NCI-H460 (cell line): ENCODE measurements around a stretch of chr12.

RAMPAGE:
- cytosol, long total RNA, result no peak
- long total RNA, result no peak
- nucleus, long total RNA, result no peak
Observed at GRCh38 chr12:109783792-109784334, 49.3 kb downstream of the TRPV4 start.

DNA sequence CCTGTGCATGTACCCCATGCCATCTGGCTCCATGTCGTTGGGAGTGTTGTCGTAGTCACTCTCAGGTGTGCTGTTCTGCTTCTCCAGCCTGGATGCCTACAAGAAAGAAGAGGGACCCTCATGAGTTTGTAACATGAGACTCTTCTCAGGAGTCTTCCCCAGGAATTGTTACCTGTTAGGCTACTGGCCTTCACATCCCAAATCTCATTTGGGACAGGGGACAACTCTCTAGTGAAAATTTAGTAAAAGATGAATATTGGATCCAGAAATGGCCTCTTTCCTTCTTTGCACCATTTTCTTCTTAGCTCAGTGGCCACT is 39.0 kb downstream of the TCHP start:
RAMPAGE:
- cytosol, long total RNA, result no peak
- long total RNA, result no peak
- nucleus, long total RNA, result no peak

GRCh38 chr12:110033721-110034131 is 14.6 kb downstream of the C12orf76 start:
RAMPAGE:
- cytosol, long total RNA, result no peak
- long total RNA, result no peak
- nucleus, long total RNA, result no peak

DNA sequence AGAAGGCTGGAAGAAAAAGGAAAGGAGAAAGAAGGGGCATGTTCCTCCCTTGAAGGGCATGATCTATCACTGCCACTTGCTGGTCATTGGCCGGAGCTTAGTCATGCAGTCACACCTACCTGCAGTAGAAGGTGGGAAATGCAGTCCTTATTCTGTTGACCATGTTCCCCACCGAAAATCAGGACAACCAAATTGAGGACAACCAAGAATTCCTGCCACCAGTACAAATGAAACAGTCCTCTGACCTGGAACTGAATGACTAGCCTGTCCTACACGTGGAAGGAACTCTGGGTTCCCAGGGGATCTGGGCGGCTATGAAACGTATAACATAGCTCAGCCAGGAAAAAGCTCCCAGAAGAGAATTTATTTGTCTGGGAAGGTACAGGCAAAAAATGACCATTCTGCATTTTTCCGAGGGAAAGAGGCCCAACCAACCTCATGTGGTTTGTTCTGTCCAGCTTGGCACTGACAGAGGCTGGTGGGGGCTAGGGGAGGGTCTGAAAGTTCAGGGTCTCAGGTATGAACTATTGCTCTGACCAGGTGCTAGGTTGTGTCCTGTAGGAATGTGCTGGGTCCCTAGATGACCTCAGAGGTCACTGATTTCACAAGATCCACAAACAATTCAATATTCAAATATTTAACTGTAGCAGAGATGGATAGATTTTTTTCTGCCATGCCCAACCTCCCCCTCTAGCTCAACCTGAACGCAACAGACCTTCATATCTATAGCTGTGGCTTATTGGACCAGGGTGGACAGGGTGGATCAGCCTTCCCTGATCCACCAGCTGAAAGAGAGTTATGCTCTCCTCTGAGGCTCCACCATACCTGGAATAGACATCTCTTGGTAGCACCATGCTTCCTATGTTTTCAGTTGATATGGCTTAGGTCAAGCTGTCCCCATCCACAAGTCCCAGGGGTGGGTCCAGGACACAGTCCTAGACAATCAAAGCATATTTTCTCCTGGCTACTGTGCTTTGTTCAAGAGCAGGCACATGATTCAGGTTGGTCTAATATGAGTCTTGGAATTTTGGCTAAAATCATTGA is 33.0 kb upstream of the IFT81 start:
RAMPAGE:
- cytosol, long total RNA, result no peak
- long total RNA, result no peak
- nucleus, long total RNA, result no peak

RAMPAGE:
- cytosol, long total RNA, result no peak
- long total RNA, result no peak
- nucleus, long total RNA, result no peak
Observed at GRCh38 chr12:110111258-110112040, 12.7 kb upstream of the IFT81 start.

DNA sequence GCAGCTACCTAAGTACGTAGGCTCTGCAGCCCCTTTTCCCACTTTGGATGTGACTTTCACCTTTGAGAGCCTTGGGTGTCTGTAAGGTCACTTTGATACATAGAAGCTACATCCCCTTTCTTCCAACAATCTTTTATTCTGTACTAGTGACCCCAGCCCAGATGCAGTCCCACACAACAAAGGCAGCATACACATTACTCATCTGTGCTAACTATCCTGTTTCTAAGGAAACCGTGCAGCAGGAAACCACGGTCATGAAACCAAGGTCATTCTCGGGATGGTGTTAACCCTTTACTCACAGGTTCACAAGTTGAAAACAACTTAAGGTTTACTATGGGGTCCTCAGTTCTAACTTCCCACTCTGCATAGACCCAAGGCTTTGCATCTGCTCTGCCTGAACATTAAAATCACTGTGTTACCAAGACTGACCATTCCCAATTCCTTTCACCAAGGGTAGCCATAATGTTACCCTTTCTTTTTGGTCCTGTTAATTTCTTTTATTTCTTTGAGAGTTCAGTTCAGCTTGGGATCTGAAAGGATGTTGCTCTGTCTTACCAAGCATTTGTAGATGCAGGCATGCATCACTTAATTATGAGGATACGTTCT is 75.5 kb downstream of the IFT81 start:
RAMPAGE:
- cytosol, long total RNA, result no peak
- long total RNA, result no peak
- nucleus, long total RNA, result no peak

DNA sequence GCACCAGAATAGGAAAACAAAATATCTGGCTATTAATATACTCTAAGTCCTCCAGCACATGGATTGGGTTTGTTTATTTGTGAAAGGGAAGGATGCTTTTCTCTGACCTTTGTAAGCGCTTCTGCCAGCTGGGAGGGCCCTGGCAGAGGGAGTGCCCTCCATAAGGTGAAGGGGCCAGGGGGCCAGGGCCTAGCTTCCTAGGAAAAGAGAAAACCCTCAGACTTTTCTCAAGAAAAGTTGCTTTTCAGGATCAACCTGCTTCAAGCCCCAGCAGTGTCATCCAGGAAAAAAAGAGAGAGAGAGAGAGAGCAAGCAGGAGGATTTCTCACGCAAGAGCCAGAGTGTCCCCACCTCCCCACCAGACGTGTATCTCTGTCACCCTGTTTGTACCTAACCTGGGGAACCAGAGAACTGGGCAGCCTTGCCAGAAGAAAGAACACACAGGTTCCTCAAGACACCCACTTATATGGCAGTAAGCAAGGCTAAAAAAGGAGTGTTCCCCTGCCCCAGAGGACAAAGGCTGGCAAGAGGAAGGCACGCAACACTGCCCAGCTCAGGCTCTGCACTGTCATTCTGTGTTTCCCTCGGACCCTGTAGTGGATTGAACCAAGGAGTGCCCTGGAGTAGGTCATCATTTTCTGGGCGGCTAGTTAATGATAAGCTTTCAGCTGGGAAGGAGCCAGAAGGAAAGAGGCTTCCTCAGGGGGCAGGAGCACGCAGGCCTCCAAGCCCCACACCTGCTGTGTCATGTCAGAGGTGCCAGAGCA is 34.0 kb upstream of the ATP2A2 start:
RAMPAGE:
- cytosol, long total RNA, result no peak
- long total RNA, result no peak
- nucleus, long total RNA, result no peak

GRCh38 chr12:110252825-110253068 is 28.3 kb upstream of the ATP2A2 start:
RAMPAGE:
- cytosol, long total RNA, result no peak
- long total RNA, result no peak
- nucleus, long total RNA, result no peak

DNA sequence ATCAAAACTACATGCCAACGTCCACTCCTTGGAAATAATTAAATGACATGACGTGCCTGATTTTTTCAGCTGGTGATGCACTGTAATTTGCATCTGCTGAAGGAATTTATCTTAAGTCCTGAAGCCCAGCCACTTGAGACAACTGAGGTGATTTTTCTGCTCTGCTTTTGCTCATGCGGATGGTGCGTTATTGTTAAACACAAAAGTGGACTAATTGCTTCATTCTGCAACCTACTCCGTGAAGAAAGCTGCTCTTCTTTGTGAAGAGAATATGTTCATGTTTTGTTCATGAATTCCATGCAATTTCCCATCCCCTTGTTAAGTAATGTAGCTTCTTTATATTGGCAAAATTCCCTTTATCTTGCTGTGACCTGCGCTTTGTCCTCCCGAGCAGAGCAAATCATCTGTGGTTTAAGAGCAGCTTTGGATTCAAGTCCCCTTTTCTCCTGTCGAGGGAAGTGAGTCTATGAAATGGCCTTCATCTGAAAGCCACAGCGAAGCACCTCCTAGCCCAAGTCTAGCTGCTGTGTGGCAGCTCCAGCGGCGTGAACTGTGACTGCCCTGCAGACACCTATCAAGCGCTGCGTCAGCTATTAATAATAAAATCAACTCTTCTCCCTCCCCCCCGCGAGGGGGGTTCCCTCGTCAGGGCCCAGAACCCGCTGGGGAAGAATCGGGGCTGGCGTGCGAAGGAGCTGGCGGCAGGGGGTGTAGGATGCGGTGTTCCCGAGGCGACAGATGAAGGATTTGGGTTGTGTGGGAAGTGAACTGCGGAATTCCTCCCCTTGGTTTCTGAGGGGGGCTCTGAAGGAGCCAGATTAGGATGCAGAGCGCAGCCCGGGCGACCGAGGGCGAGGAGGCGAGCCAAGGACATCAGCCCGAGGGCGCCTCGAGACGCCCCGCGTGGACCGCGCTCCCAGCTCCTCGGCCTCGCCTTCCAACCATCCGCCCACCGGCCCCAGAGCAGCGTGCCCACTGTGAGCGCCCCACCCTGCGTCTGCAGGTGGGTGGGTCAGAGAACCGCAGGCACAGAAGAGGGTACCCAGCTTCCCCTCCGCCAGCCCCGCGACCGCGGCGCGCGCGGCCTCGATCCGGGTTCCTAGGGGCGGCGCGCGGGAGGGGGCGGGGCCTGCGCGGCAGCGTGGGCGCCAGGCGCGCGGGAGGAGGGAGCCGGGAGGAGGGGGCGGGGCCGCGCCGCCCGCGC is 683 bp upstream of the ATP2A2 start:
RAMPAGE:
- cytosol, long total RNA, result start-site peak on the minus strand centred at position 1,094 of the sequence, 58 bp wide, 15 and 17 reads in 2 replicates
- long total RNA, result no peak
- nucleus, long total RNA, result no peak

DNA sequence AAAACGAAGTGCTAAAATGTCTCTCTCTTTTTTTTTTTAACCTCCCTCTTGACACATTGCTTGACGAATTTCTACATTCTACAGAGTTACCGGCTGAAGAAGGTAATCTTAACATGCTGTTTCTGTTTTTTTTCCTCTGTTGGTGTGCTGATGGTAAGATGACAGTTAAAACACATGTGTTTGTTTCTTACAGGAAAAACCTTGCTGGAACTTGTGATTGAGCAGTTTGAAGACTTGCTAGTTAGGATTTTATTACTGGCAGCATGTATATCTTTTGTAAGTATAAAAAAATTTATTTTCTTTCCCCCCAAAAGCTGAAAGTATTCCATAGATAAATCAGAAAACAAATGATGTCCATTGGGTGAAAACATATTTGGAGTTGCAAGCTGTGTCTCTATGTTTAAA is 1.5 kb downstream of the ATP2A2 start:
RAMPAGE:
- cytosol, long total RNA, result no peak
- long total RNA, result no peak
- nucleus, long total RNA, result no peak

DNA sequence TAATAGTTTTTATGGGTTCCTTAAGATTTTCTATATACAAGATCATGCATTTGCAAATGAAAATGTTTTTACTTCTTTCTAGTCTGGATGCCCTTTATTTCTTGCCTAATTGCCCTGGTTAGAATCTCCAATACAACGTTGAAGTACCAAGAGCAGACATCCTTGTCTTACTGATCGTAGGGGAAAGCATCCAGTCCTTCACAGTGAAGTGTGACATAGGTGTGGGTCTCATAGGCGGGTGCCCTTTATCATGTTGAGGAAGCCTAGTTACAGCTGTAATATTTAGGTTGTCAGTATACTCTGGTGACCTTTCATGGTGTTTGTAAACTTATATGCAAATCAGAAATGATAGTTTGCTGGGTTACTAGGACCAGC is 27.1 kb downstream of the ATP2A2 start:
RAMPAGE:
- cytosol, long total RNA, result no peak
- long total RNA, result no peak
- nucleus, long total RNA, result no peak

DNA sequence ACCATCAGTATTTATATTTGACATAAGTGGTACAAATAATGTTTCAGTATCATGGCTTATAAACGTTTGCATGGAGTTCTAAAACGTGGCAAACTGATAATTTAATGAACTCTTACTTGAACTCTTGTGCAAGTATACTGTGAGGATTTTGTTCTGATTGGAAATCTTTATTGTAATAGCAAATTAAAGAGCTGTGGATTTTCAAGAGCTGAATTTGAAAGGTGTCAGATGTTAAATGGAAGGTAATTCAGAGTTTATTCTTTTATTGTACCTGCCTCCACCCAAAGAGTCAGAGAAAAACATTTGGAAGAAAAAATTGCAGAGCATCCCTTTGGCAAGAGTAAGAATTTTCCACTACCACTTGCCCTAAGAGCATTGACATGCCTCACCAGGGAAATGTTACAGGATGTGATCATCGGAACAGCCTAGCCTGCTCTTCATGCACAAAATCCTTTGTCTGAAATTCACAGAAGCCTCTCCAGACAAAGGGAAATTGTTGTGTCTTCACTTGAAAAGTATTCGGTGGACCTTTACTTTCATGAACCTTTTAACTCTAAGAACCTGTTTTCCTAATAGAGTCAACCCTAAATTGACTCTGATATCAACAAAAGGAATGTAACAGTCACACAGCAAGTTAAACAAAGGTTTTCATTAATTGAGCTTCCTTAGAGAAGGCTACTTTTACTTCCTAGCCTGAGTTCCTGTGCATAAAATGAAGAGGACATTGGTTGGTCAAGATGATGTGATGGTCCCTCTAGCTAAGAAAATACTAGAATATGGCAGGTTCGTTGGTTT is 36.8 kb downstream of the ATP2A2 start:
RAMPAGE:
- cytosol, long total RNA, result no peak
- long total RNA, result no peak
- nucleus, long total RNA, result no peak

DNA sequence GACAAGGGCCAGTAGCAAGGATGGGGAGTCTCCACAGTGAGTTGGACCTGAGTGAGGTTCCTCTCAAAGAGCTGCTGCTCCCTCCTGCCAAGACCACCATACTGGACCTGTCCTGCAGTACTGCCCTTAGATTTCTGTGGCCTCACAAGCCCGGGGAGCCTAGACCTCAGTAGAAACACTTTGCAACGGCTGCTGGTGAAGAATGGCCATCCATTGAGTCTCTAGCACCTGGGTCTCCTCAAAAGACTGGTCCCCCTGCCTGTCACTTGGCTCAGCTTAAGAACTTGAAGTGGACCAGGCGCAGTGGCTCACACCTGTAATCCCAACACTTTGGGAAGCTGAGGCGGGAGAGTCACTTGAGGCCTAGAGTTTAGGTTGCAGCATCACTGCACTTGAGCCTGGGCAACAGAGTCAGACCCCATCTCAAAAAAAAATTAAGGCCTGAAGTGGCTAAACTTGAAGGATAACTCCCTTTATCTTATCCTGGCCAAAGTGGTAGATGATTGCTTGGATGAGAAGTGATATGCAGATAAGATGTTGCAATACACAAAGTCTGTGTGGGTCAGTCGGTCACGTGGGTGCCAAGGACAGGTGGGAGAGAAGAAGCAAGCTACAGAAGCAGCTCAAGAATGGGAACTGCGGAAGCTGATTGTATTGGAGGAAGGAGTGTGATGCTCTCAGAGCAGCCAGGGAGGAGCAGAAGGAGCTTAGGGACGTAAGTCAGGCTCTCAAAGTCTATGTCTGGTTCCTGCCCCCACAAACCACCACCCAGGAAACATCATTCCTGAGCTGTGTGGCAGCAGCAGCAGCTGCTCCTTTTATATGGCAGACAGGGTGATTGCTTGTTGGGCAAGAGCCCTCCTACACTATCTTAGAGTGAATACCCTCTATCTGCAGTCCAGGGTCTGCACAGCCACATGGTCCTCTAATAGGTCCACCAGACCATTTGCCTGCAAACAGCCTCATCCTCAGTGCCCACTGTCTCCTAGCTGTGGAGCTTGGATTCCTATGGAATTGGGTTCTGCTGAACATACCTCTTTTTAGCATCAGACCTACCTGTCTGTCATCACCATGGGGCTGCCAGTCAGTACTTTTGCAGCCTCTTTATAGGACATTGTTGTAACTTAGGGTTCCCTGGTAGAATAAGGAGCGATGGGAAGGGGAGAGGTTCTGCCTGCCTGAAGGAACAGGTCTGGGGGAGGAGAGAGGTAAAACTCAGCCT is 54.5 kb downstream of the ATP2A2 start:
RAMPAGE:
- cytosol, long total RNA, result no peak
- long total RNA, result no peak
- nucleus, long total RNA, result no peak

GRCh38 chr12:110546594-110547008 is 36.5 kb downstream of the PPTC7 start:
RAMPAGE:
- cytosol, long total RNA, result no peak
- long total RNA, result no peak
- nucleus, long total RNA, result no peak

DNA sequence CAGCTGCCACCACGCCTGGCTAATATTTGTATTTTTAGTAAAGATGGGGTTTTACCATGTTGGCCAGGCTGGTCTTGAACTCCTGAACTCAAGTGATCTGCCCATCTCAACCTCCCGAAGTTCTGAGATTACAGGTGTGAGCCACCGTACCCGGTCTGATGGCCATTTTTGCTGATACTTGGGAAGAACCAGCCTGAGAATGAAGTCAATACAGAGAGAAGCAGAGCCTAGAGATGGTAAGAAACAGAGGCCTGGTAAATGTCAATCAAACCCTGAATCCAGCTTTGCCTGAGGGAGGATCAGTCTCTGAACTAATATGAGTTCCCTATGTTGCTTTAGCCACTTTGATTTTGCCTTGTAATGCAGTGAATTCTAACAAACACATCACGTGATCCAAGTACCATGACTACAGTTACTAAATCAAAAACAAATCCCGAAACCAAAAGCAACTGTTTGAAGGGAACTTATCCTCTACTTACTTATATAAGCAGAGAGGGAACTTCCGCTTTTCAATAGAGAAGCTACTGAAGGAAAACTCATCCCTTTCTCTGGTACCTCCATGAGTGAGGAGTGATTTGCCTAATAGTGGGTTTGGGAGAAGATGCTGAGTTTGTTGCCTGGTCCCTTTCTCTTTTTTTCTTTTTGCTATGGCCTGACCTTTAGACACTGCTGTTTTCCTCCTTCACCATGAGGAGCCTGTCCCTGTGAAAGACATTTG is 7.6 kb upstream of the PPTC7 start:
RAMPAGE:
- cytosol, long total RNA, result no peak
- long total RNA, result no peak
- nucleus, long total RNA, result no peak

RAMPAGE:
- cytosol, long total RNA, result no peak
- long total RNA, result no peak
- nucleus, long total RNA, result no peak
Observed at GRCh38 chr12:110776282-110776945, 33.7 kb upstream of the PPP1CC start.

RAMPAGE:
- cytosol, long total RNA, result no peak
- long total RNA, result no peak
- nucleus, long total RNA, result no peak
Observed at GRCh38 chr12:111034579-111035329, 789 bp downstream of the CUX2 start.

RAMPAGE:
- cytosol, long total RNA, result no peak
- long total RNA, result no peak
- nucleus, long total RNA, result no peak
Observed at GRCh38 chr12:111170445-111171111, 136.6 kb downstream of the CUX2 start.

DNA sequence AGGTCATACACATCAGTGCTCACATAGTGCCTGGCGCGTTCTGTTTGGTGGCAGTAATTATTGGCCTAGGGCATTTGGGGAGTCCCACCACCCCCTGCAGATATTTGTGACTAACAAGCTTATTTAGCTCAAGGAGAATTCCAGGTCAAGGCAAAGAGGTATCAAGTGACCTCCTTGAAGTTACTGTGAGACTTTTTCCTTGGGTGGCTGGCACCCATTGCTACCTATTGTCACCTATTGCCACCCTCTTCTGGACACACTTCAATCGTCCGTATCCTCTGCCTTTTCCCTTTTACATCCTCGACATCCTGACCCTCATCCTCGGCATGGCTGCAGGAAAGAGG is 149.7 kb downstream of the CUX2 start:
RAMPAGE:
- cytosol, long total RNA, result no peak
- long total RNA, result no peak
- nucleus, long total RNA, result no peak

DNA sequence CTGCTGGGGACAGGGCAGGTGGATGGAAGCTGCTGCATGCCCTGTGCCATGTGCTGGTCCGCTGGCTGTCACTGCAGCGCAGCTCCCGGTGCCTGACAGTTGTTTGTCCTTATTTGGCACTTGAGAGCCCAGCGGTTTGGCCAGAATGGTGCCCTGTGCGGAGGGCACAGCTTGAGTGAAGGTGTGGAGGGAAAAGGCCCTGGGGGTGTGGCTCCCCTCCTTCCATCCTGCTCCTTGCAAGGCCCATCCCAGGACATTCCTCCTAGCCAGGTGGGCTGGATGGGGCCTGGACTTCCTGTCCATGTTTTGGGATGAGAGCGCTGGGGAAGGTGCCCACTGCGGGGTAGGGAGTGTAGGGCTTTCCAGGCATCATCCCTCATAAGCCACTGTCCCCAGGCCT is 30.3 kb downstream of the SH2B3 start:
RAMPAGE:
- cytosol, long total RNA, result no peak
- long total RNA, result no peak
- nucleus, long total RNA, result no peak